Duodenum (tissue), 1 donor: ENCODE measurements around a stretch of chr7.

DNA sequence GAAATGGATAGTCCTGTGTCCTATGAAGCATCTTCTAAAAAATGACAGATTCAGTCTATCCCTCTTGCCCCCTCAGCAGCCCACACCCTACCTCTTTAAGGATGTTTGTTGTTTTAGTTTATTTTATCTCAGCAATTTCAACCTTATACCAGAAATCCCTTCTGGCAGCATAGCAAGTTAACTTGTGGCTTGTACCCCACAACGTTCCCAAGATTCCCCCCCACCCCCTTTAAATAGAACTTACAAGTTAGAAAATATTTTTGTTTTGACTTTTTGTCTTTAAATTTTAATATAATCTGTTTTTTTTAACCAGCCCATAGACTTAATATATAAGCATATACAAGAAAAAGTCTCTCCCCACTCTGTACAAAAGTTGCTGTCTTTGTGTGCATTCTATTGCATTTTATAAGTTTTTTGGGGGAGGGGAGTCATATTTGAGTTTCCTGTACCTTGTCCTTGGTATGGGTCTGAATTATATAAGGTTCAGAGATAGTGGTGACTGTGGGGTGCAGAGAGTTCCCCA is 2.9 kb downstream of the LRRC4 start:
- PRO-cap = no peak

GRCh38 chr7:128032741-128033274 is 1.6 kb upstream of the LRRC4 start:
- PRO-cap = no peak

GRCh38 chr7:128061925-128062432 is 30.7 kb upstream of the LRRC4 start:
- PRO-cap = no peak

GRCh38 chr7:128091458-128091810 is 60.2 kb upstream of the LRRC4 start:
- PRO-cap = no peak

DNA sequence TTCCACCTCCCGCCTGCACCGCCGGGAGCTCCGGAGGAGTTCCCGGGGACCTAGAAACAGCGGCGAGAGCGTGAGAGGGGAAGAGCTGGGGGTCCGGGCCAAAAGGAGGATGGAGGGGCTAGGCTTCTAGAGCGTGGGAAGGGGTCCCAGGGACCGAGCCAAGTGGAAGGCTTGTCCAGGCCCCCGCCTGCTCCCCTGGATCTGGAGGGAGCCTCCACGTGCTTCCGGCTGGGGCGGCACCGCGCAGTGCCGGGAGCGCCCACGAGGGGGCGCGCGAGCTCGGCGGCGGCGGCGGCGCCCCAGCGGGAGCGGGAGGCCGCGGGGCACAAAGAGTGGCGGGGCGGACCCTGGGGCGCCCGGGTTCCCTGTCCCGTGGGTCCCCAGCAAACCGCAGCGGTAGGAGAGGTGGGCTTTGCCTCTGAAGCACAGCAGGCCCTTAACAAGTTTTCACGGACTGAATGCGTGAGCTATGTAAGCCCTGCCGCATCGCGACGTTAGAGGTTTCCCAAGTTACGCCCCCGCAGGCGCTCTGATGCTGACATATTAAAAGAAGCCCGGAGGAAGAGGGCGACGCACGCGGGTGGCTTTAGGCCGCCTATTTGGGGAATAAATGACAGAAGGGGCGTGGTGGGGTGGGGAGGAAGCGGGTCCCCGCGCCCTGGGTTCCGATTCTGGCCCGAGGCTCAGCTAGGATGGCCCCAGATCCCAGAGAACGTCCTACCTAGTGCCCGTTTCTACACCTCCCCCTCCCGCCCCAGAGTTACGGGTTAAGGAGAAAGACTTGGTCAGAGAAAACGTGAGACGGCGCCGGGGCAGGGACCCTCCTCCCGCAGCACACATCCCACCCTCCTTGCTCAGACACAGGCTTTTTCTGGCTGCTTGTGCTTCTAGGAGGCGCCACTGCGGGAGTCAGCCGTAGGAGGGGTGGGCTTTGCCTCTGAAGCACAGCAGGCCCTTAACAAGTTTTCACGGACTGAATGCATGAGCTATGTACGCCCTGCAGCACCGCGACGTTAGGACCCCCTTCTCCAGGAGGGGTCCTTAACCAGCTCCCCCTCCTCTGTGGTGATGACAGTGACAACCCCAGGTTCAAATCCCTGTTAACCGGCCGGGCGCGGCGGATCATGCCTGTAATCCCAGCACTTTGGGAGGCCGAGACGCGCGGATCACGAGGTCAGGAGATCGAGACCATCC is 104.7 kb upstream of the LRRC4 start:
- PRO-cap = no peak

GRCh38 chr7:128201220-128201692 is 39.8 kb upstream of the LEP start:
- PRO-cap = no peak

- PRO-cap = no peak
Measured at GRCh38 chr7:128236810-128237433, 4.2 kb upstream of the LEP start.

DNA sequence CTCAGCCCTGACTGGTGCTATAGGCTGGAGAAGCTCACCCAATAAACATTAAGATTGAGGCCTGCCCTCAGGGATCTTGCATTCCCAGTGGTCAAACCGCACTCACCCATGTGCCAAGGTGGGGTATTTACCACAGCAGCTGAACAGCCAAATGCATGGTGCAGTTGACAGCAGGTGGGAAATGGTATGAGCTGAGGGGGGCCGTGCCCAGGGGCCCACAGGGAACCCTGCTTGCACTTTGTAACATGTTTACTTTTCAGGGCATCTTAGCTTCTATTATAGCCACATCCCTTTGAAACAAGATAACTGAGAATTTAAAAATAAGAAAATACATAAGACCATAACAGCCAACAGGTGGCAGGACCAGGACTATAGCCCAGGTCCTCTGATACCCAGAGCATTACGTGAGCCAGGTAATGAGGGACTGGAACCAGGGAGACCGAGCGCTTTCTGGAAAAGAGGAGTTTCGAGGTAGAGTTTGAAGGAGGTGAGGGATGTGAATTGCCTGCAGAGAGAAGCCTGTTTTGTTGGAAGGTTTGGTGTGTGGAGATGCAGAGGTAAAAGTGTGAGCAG is 15.4 kb downstream of the LEP start:
- PRO-cap = no peak

DNA sequence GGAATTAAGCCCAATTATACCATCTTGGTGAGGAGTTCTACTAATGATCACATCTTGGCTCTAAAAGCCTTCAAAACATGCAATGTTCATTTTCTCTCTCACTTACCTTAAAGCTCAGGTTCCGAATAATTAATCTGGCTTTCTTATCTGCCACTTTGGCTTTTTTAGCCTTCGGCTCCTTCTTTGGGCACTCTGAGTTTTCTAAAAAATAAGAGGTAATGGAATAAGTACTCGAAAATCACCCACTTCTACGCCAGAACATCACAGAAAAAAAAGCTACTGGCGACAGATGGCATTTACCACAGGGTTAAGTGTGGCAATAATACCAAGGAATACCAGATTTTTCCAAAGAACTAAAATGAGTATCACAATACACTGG is 4.6 kb downstream of the RBM28 start:
- PRO-cap = no peak

GRCh38 chr7:128450187-128450971 is 5.3 kb upstream of the HILPDA start:
- PRO-cap = no peak

DNA sequence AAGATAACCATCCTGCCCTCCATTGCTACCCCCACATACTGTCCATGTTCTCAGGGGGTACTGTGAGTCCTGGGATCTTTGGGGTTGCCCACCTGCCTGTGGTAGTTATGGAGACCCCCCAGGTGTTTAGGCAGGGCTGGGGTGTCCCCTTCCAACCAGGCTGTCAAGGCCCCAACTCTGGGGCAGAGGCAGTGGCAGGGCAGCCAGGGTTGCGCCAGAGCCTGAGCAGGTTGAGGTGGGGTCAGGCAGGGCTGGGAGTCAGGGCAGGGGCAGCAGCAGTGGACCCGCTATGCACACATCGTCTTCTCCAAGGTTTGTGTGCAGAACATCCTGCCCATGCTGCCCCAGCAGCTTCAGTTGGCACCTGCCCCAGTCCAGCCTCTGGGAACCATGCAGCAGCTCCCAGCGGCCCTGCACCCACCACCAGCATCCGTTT is 16.2 kb upstream of the GARIN1A start:
- PRO-cap = no peak

GRCh38 chr7:128708784-128709221 is 6.4 kb upstream of the GARIN1B start:
- PRO-cap = no peak

- PRO-cap = no peak
Measured at GRCh38 chr7:128773508-128773933, 2.1 kb downstream of the OPN1SW start.

DNA sequence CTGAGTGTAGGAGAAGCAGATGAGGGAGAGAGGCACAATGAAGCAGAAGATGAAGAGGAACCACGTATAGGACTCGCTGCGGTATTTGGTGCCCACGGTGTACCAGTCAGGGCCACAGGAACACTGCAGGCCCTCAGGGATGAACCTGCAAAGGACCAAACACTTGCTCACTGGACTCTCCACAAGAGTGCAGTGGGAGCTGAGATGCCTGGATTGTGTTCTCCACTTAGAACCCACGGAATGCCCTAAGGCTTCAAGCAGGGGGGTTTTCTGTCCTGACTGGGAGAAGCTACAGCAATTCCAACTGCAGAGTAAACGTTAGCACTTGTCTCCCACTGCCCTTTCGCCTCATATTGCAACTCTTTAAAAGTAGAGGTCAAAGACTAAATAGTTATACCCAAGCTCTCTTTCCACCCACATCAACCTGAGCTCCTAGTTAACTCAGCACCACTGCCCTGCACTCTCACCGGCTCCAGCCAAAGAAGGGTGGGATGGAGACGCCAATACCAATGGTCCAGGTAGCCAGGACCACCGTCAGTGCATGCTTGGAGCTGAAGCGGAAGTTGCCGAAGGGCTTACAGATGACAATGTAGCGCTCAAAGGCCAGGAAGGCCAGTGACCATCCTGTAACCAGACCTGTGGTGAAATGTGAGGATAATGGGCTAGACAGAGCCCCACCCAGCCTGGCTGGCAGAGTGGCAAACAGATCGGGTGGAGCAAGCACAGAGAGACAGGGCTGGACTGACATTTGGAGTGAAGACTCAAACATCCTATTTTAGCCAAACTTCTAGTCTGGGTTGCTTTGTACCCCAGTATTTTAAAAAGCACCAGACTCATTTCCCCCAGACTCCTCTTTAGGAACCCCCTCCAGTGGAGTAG is 836 bp downstream of the OPN1SW start:
- PRO-cap = no peak

DNA sequence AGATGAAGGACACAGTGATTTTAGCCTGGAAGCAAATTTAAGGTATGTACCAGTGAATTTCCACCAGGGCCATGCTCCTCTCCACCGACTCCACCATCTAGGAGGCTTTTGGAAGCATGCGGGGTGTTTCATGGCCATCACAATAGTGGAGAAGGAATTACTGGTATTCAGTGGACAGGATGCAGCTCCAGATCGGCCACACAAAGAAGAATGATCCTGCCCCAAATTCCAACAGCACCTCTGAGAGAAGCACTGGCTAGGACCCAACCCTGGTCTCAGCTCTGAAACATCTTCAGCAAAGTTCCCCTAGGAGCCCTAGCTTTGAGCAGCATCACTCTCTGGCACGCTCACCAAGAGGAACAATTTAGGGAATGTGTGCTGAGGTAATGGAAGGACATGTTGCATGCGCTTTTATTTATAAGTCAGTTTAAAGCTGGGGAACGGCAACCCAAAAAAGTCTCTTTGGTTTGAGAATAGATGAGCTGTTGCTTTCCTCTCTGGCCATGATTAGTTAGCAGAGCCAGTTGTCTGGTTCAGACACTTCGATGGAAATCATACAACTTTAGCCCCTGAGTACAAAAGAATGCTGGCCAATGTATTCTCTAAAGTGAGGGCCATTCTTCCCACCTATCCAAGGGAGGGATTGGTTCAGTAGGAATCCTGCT is 5.6 kb upstream of the OPN1SW start:
- PRO-cap = no peak

- PRO-cap = no peak
Measured at GRCh38 chr7:128832237-128833001, 2.2 kb downstream of the FLNC start.

DNA sequence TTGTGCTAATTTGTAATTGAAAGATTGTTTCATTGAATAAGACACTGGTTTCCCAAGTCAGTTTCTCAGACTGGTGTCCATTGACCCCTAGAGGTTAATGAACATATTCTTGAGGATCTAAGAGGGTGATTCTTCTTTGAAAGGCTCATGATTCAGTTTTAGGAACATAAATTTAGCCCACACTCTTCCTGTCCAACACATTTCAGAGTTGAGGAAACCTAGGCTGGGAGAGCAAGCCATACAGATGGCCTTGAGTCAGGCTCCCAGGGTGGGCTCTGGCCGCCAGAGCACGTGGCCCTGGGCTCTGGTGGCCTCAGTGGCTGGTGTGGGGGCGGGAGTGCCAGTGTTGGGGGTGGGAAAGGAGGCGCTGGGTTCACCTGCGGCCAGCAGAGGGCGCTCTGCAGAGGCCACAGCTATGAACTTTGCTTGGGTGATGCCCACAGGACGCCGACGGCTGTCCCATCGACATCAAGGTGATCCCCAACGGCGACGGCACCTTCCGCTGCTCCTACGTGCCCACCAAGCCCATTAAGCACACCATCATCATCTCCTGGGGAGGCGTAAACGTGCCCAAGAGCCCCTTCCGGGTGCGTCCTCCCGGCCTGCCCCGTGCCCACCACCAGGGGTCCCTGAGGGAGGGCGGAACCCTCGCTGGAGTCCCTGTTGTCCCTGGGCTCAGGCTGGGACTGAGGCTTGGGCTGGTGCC is 11.7 kb downstream of the FLNC start:
- PRO-cap = unidirectional peak, plus-strand start at position 632 of the sequence

DNA sequence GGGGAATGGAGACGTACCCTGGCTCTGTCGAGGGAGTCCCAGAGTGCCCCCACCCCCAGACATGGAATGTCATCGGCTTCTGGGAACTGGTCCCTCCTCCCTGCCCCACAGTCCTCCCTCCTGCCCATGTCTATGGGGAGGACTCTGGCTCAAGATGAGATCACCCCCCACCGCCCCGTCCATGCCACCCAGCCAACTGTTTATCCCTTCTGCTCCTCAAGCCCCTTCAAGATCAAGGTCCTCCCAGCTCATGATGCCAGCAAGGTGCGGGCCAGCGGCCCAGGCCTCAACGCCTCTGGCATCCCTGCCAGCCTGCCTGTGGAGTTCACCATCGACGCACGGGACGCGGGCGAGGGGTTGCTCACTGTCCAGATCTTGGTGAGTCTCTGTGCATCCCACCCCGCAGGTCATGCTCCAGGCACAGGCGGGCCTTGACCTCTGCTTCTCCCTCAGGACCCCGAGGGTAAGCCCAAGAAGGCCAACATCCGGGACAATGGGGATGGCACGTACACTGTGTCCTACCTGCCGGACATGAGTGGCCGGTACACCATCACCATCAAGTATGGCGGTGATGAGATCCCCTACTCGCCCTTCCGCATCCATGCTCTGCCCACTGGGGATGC is 14.2 kb upstream of the ATP6V1F start:
- PRO-cap = no peak

GRCh38 chr7:128851053-128851998 is 11.3 kb upstream of the ATP6V1F start:
- PRO-cap = no peak

- PRO-cap = no peak
Measured at GRCh38 chr7:128856520-128856668, 6.3 kb upstream of the ATP6V1F start.